ENCODE measurements around a stretch of chr18.

GRCh38 chr18:80148161-80148965 is 39.3 kb downstream of the ADNP2 start:
- RRBS = no CpG with 5 or more reads among the region's 33 CpGs

DNA sequence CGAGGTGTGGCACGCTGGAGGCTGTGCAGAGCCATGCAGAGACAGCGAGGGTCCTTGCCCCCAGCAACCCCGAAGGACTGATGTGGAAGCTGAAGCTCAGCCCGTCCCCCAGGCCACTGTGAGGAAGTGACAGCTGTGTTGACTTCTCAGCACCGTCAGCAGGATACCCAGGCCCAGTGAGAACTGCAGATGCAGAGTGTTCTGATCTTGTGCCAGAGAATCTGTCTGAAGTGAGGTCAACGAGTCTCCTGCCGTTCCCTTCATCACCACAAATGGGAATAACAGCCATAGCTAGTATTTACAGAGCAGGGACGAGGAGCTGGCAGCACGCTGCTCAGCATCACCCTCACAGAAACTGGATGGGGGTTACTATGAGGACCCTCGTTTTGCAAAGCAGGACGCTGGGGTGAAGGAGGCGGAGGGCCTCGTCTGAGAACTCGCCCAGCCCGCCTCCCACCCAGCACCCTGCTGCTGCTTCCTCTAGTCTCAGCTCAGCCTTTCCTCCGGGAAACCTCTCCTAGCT is 45.9 kb downstream of the PARD6G start:
- RRBS = no CpG with 5 or more reads among the region's 17 CpGs

All from skeletal muscle cell (primary cell).